HTR-8/SVneo (cell line): ENCODE measurements around a stretch of chr11.

DNA sequence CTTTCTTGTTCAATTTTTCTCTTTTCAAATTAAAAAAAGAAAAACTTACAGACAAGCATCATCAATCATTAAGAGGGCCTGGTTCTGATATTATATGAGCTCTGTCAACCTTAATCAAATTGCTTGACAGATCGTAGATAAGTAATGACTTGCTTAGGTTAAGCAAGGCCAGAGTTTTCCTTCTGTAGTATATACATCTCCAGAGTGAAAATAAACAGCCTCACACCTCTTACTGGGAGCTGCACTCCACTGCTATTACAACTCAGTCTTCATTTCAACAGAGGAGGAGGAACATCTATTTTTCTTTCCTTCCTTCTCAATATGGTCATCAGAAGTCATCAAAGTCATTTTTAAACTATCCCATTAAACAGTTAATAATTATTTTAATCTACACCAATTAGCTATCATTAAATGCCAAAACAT is 13.5 kb downstream of the CDON start:
- RRBS: no CpG with 5 or more reads among the region's 1 CpG

GRCh38 chr11:126061661-126061953 is 1.1 kb downstream of the CDON start:
- RRBS: no CpG with 5 or more reads among the region's 1 CpG

- RRBS: no CpG with 5 or more reads among the region's 6 CpGs
These were observed 71.4 kb downstream of the RPUSD4 start for GRCh38 chr11:126139954-126140636.

GRCh38 chr11:126261706-126262741 is 6.7 kb downstream of the SRPRA start:
- RRBS: no CpG with 5 or more reads among the region's 9 CpGs

DNA sequence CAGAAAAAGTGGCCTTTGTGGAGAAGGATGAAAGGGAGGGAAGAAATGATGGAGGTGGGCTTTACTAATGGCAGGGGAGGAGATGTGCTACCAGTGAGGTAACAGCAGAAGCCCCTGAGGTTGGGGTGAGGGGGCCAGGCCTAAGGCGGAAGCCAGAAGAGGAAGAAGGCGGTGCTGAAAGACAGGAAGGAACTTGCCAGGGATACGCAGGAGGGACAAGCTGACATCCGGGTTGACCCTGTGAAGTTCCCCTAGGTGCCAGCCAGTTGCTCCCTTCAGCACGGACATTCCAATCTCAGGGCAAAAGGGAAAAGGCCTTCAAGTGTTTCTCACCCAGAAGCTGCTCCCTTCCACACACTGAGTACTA is 2.3 kb upstream of the TIRAP start:
- RRBS: no CpG with 5 or more reads among the region's 5 CpGs

GRCh38 chr11:126354551-126355019 is 901 bp upstream of the ST3GAL4 start:
- RRBS: no CpG with 5 or more reads among the region's 6 CpGs

DNA sequence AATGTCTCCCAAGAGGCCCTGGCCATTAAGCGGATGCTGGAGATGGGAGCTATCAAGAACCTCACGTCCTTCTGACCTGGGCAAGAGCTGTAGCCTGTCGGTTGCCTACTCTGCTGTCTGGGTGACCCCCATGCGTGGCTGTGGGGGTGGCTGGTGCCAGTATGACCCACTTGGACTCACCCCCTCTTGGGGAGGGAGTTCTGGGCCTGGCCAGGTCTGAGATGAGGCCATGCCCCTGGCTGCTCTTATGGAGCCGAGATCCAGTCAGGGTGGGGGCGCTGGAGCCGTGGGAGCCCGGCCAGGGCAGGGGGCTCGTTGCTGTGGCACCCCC is 58.5 kb downstream of the ST3GAL4 start:
- RRBS: no CpG with 5 or more reads among the region's 9 CpGs

DNA sequence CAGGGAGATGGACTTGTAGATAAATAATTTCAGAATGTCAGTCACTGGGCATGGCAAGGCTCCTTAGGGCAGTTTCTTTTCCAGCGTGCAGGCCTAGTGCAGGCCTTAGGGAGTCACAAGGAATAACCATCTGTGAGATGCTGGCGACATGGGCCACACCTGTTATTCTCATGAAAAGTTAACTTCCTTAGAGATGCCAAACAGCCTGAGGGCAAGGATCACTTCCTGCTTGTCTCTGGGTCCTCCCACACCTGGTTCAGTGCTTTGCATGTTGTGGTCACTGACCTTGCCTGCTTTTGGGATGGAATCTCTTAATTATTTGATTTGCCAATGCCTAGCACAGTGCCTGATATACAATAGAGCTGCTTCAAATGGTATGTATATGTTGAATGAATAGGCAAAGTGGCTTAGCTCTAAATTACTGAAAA is 70.7 kb downstream of the ST3GAL4 start:
- RRBS: no CpG with 5 or more reads among the region's 2 CpGs

GRCh38 chr11:126480561-126481170 is 125.2 kb downstream of the ST3GAL4 start:
- RRBS: no CpG with 5 or more reads among the region's 17 CpGs

- RRBS: no CpG with 5 or more reads among the region's 4 CpGs
These were observed 551.4 kb downstream of the ETS1 start for GRCh38 chr11:128036041-128036334.

- RRBS: no CpG with 5 or more reads among the region's 6 CpGs
These were observed 295.4 kb downstream of the ETS1 start for GRCh38 chr11:128291879-128292390.

- RRBS: no CpG with 5 or more reads among the region's 6 CpGs
These were observed 268.5 kb downstream of the ETS1 start for GRCh38 chr11:128318823-128319338.

DNA sequence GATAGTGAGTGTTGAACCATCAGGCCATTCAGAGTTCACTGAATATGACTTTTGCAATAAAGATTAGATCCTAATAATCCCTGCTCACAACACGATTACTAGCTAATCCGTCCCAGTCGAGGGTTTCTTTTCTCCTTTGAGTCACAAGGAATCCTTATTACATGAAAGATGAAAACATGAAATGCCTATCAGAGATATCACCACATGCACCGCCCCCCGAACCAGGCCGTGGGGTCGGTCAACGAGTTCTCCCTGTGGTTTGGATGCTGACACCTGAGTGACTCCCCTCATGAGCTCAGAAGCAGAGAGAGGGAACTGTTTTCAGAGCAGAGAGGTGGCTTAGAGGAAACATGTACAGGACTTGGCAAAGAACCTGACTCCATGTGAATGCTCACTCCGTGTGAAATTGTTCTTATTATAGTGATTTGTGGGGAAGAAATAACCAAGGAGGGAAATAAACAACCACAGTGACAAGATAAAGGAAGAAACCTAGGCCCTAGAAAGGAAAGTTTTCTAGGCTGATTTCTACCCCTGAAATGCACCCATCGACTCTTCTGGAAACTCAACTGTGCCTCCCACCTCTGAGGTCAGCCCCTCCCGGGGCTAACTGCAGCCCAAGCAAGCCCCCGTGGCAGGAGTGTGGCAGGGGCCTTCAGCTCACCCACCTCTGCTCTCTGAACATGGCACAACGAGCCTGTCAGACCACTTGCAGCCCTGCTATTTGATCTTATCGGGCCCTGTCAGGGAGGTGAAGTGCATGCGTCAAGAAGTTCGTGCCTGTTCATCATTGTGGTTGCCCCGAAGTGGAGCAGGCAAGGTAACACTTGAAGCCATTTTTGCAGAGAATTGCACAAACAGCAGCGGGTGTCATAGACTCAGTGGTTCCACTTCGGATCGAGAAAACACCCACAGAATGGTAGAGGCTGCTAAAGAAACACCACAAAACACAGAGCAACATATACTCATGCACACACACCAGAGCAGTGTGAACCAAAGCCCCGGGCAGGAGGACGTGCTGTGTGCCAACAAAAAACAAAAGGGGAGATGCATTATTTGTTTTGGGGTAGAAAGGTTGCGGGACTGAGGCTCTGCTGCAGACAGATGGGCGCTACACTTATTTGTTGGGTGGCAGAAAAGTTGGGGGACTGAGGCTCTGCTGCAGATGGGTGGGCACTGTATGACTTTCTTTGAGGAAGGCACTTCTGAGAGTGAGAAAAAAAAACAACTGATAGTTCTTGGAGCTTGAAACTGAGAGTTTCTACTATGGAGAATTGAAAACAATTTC is 262.9 kb downstream of the ETS1 start:
- RRBS: no CpG with 5 or more reads among the region's 24 CpGs

DNA sequence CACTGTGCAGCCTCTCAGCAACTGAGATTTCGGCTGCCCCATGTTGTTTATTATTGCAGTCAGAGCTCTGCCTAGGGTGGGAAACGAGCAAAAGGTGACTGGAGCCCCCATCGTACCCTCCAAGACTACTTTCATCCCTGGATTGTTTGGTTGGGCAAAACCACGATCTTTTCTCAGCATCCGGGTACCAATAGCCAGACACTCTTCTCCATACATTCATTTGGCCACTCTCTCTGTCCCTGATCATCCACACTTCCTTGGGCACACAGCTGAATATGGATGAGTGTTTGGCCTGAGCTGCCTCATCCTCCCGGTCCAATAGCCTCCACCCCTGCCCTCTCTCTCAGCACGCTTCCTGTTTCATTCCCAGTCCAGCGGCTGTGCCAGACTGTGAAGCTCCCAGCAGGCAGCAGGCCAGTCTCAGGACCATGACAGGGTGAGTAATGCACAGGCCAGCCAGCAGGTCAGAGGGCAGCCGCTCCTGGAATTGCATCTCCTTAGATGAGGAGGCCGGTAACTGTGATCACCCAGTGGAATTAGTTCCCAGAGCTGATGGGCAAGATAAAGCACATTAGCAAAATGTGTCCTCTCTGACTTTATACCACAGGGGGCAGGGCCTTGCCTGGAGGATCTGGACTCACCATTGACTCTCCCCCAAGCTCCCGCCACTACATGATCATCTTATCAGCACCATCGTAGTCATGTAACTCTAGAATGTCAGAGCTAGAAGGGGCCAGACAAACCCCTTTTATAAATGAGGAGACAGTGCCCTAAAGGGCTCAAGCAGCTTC is 251.2 kb downstream of the ETS1 start:
- RRBS: 0% methylated on average over 1 of the region's 12 CpGs

- RRBS: no CpG with 5 or more reads among the region's 5 CpGs
These were observed 171.8 kb downstream of the ETS1 start for GRCh38 chr11:128415466-128415998.

DNA sequence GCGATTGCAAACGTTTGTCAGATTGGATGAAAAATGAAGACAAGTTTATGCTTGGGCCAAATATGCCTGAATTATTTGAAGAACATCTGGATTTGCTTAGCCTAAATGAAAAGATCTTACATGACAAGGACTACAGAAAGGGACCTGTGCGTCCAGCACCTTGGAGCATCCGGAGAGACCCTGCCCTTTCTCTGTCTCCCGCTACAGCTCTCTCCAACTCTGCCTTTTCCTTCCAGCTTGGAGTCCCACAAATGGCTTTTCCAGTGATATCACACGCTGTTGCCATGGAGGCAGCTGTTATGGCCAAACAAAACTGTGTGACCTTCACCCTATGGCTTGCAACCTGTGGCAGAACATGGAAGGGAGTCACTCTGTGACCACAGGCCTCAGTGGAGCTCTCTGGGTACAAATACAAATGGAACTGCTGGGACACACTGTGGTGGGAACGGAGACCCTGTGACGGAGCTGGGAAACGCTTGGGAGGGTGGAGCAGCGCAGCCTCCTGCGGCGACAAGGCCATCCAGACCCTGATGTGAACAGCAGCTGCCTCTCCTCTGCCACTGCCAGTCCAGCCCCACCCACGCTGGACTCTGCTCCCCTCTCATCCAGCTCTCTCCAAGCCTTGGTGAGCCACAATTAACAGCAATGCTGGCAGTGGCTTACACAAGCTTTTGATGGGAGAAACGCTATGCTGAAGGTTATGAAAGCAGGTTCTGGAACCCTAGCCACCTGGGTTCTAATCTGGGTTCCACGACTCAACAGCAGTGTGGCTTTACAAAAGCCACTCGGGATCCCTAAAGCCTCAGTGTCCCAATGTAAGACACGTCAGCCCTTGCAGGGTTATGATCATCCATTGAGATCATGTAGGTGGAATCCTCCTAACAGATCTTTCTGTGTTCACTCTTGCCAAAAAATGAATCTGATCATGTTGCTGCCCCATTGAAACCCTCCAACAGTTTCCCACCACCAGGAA is 162.4 kb downstream of the ETS1 start:
- RRBS: no CpG with 5 or more reads among the region's 17 CpGs

GRCh38 chr11:128448169-128449127 is 138.9 kb downstream of the ETS1 start:
- RRBS: no CpG with 5 or more reads among the region's 9 CpGs

GRCh38 chr11:128457108-128457680 is 130.2 kb downstream of the ETS1 start:
- RRBS: no CpG with 5 or more reads among the region's 7 CpGs

GRCh38 chr11:128500178-128500560 is 87.2 kb downstream of the ETS1 start:
- RRBS: no CpG with 5 or more reads among the region's 3 CpGs

GRCh38 chr11:128503203-128504058 is 83.9 kb downstream of the ETS1 start:
- RRBS: no CpG with 5 or more reads among the region's 9 CpGs